Tibial artery (tissue), 1 donor: ENCODE measurements around the gene MYO15A.

- PRO-cap = no peak
Measured at GRCh38 chr17:17913773-17914491, 58.3 kb downstream of the TOM1L2 start.

- PRO-cap = no peak
Measured at GRCh38 chr17:18025293-18025976, 13.5 kb downstream of the ATPAF2 start.

GRCh38 chr17:18043828-18044292 is 4.7 kb downstream of the GID4 start:
- PRO-cap = no peak

DNA sequence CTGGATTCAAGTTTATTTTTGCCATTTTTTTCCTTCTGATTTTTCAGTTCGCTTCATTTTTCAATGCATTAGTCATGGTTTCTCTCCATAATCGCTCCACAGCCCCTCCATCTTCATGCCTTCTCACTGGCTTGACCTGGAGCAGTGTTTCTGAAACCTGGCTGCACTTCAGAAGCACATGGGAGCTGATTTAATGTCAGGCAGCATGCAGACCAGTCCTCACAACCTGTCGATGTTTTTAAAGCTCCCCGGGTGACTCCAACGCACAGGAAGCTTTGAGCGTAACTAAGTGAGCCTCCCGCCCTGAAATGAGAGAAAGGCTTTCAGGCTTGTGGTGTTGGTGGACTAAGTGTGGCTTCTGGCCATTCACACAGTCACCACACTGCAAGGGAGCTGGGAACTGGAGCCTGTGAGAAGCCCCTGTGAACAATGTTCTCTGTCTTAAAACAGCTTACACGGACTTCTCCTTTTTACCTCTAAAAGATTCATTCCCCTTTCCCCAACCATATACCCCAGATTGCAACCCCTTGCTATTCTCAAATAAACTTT is 16.8 kb upstream of the DRG2 start:
- PRO-cap = no peak

GRCh38 chr17:18108672-18108793 is at the start of gene MYO15A:
MYO15A (plus strand) TSS chr17:18108756.
- PRO-cap = no peak

DNA sequence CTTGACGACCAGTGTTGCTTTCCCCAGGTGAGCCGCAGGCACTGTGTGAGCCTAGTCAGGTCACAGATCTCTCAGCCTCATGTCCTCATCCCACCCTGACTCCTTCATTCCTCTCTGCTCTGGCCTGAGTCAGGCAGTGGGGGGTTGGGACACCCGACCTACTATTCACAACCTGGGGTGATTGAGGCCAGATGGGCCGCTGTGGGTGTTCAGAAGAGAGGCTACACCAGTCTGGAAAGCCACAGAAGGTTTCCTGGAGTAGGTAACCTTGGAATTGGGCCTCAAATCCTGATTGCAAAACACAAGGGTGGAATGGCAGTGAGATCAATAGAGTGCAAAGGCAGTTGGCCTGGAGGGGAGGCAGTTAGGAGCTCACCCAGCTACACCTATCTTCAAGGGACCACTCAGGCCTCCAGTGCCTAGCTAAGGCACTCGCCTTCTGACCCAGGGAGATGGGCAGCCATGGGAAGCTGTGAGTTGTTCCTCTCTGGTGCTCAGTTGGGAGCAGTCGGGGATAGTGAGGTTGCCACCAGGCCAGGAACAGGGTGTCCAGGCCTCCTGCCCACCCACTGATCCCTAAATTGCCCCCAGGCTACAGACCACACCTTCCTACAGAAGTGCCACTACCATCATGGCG is 29.8 kb downstream of the MYO15A start:
- PRO-cap = no peak

- PRO-cap = no peak
Measured at GRCh38 chr17:18235434-18236229, 10.2 kb downstream of the LLGL1 start.

DNA sequence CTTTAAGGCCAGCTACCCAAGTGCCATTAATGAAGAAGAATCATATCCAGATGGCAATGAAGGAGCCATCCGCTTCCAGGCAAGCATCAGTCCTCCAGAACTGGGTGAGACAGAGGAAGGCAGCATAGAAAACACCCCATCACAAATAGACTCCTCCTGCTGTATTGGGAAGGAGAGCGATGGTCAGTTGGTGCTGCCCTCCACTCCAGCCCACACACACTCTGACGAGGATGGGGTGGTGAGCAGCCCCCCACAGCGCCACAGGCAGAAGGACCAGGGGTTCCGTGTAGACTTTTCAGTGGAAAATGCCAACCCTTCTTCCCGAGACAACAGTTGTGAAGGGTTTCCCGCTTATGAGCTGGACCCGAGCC is 2.3 kb downstream of the SMCR8 start:
- PRO-cap = no peak

GRCh38 chr17:18324562-18325296 is 9.6 kb downstream of the SMCR8 start:
- PRO-cap = no peak

- PRO-cap = no peak
Measured at GRCh38 chr17:18634416-18634871, 9.7 kb downstream of the TBC1D28 start.

- PRO-cap = no peak
Measured at GRCh38 chr17:18949516-18950182, 2.3 kb upstream of the SLC5A10 start.

GRCh38 chr17:18963100-18963660 is 11.2 kb downstream of the SLC5A10 start:
- PRO-cap = no peak

GRCh38 chr17:18977882-18978787 is 26.2 kb downstream of the SLC5A10 start:
- PRO-cap = no peak

GRCh38 chr17:18988376-18989238 is 16.0 kb downstream of the FAM83G start:
- PRO-cap = no peak

GRCh38 chr17:19088869-19089325 is 38.5 kb upstream of the GRAPL start:
- PRO-cap = no peak

GRCh38 chr17:19305930-19306991 is 56.3 kb downstream of the B9D1 start:
- PRO-cap = no peak

- PRO-cap = no peak
Measured at GRCh38 chr17:19322828-19323632, 39.5 kb downstream of the B9D1 start.

- PRO-cap = no peak
Measured at GRCh38 chr17:19383562-19384553, 3.1 kb downstream of the MFAP4 start.

DNA sequence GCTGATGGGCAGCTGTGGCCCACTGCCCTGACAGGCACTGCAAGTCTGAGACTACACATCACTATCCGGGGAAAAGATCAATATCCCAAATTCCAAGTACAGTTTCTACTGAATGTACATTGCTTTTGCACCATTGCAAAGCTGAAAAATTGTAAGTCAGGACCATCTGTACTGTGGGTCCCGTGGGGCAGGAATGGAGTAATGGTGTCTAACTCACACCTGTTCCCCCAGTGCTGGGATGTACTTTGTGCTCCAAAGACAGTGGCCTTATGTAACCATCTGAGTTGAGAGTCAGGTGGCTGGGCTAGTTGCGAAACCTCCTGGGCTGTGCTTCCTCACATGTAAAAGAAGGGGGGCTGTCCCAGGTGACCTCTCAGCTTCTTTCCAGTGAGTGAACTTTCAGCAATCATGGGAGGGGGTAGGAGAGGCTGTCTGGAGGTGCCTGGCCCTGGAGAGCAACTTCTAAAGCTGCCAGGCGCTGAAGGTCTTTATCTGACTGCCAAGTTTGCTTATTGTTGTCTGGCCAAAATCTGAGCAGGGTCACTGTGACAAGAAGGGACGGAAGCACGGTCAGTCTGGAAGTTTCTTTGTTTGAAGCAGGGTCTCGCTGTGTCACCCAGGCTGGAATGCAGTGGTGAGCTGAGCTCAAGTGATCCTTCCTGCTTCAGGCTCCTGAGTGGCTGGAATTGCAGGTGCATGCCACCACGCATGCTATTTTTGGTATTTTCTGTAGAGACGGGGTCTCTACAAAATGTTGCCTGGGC is 4.9 kb downstream of the SLC47A1 start:
- PRO-cap = no peak

GRCh38 chr17:19647260-19647851 is 1.2 kb upstream of the ALDH3A2 start:
- PRO-cap = no peak